ENCODE results near the genes KIDINS220 and IAH1.

GRCh38 chr2:8412029-8412635 is 269.7 kb upstream of the ID2 start:
- PRO-cap, 8 experiments, result no peak in any of the 8 experiments

GRCh38 chr2:8454658-8455238 is 227.1 kb upstream of the ID2 start:
- PRO-cap, 8 experiments, result no peak in any of the 8 experiments

DNA sequence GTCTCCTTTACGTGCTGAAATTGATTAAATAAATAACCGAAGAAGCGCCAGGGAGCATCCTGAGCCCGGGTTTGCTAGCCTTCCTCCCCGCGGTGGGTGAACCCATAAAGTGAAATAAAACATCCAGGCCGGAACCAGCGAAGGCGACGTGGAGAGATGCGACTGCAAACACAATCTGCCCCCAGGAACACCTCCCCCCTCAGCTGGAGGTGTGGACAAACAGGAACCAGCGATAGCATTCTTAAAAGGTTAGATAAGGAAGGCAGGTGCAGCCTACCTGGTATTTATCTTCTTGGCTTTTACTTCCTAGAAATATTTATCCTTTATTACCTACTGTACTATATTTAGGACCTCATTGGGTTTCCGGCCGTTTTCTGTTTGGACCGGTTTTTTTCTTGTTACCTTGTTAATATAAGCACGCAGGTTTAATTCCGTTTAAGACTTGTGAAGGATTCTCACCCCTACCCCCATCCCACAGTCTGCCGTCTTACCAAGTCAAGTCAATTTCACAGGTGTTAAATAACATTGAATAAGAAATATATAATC is 224.1 kb upstream of the ID2 start:
- PRO-cap, 8 experiments, result peak in 3 of 8 experiments; most common plus-strand start position 137 of the sequence (in 1); most common minus-strand start position 109 of the sequence (in 1)

DNA sequence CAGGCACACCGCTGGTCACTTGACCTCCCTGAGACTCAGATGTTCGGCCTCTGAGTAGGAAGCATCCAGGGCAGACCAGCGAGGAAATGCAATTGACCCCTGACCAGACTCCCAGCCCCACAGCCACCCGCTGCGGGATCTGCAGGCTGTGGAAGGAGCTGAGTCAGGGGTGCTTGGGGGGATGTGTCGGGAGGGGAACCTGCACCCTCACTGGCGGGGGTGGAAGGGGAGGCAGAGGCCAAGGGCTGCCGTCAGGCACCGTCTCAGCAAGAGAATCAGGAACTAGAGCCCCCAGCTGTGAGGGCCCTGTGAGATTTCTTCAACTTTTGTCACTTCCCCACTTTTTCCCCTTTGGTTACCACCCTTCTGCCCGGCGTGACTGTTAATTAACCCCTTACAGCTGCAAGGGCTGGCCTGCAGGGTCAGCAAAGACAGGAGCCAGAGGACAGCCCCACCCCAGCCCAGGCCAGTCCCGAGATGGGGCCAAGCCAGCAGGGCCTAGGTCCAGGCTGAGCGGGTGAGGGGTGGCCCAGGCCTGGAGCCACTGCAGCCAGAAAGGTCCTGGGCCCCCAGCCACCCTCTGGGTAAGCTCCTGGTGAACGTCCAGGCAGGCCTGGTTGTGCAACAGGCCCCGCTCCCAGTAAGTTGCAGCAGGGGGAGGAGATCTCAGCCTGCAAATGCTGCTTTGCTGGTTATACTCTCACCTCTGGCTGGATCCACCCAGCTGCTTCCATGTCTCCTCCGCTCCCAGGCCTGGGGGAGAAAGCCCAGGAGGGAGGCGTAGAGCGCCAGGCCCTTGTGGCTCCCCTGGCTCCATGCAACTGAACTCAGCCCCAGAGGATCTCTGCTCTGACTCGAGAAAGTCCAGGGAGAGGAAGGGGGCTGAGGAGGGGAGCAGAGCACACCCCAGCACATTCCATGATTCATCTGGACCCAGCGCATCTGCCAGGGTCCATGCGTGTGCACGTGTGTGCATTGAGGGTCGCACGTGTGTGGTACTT is 146.9 kb upstream of the ID2 start:
- PRO-cap, 8 experiments, result peak in 7 of 8 experiments; most common plus-strand start position 469 of the sequence (in 7); most common minus-strand start position 276 of the sequence (in 6)

DNA sequence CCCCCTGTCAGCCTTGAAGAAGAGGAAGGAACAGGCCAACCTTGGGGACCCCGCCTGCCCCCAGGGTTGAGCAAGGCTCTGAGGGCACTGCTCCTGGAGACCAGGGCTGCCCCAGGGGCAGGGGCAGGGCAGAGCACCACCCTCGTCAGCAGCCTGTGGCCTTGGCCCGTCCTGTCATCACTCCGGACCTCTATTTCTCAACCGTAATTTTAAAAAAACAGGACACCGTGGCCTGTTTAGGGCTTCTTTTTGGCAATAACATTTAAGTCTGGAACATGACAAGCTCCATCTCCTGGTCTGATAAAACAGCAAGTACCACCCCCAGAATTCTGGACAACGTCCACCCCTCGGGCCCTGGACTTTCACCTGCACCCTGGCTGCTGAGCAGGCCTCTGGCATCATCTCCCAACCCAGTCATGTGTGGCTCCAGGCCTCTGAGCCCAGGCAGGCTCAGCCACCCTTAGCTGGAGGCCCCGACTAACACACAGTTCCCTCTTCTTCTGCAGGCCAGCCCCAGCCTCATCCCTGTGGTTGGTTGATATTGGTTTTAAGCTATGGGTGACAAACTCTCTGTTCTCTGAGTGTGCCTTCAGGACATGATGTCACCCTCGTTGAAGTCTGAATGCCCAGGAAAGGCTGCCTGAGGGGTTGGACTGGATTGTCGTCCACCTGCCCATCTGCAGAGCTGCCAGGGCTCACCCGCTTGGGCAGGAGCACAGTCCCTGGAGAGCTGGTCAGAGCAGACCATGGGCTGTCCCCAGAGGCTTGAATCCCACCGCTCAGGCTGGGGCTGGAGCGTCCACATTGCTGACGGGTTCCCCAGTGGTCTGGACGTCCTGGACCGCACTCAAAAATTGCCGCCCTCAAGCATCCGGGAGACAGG is 22.5 kb upstream of the ID2 start:
- PRO-cap, 8 experiments, result peak in 4 of 8 experiments; most common minus-strand start position 479 of the sequence (in 4)

DNA sequence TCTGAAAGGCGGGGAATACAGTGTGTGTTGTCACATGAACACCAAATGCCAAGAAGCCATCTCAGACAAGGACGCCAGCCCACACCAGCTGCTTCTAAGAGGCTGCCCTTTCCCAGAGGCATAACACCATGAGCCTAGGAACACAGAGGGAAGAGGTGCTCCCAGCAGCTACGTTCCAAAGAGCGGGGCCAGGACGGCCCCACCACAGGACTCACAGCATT is 20.2 kb upstream of the ID2 start:
- PRO-cap, 8 experiments, result no peak in any of the 8 experiments

DNA sequence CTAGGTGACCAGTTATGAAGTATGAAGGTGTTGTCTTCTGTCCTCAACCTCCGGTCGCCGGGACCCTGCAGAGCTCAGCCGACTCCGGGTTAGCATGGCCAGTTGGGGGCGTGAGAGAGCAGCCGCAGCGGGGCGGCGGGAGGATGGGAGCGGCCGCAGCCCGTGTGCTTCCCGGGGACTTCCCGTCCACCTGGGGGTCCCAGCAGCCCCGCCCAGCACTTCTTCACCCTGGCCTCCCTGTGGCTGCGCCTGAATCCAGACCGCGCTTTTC is 11.4 kb downstream of the ID2 start:
- PRO-cap, 8 experiments, result no peak in any of the 8 experiments

DNA sequence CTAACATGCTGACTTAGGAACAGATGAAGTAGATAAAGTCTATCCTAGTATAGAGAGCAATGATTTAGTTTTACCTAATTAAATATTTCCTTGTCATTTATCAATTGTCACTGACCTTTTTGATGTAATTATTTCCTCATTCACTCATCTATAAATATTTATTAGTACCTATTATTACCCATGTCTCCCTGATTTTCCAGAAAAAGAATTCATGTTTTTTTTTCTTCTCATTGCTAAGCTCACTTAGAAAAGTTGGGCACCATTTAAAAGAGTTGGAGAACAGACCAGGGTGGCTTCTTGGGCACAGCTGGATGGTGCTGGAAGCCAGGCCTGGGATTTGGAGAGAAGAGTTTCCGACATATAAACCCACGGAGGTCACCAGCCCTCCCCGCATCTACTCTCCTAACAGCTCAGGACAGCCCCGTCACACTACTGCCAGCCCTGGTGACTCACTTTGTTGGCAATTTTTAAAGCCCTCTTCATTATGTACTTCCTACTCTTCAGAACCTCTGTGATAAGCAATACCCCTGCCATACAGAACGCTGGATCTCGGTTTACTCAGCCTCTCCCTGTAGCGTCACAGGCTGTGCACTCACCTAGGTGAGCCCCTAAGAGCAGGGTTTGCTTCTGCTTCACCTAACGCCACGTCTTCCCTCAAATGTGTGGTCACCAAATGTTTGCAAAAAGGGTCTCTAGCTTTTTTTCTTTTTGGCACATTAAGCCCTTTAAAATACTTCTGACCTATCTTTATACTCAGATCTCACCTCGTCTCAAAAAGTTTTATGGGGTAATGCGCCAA is 48.0 kb downstream of the ID2 start:
- PRO-cap, 8 experiments, result no peak in any of the 8 experiments

DNA sequence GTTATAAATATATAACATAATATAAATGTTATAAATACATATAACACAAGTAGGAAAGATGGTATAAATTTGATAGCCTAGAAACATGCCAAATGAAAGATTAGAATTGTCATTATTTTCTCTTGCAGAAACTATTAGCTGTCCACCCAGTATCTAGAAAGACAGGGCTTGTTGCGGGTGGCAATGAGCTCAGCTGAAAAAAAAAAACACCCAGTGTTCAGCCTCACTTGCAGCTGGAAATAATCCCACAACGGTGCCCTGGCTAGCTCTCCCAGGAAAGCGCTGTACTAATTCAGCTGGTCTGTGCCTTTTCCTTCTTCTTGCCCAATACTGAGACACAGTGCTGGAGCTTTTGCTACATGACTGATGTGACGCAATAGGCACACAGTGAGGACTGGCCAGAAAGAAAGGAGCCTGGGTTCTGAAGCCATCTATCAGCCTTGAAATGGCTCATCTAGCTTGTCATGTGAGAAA is 16.2 kb downstream of the KIDINS220 start:
- PRO-cap, 8 experiments, result no peak in any of the 8 experiments

DNA sequence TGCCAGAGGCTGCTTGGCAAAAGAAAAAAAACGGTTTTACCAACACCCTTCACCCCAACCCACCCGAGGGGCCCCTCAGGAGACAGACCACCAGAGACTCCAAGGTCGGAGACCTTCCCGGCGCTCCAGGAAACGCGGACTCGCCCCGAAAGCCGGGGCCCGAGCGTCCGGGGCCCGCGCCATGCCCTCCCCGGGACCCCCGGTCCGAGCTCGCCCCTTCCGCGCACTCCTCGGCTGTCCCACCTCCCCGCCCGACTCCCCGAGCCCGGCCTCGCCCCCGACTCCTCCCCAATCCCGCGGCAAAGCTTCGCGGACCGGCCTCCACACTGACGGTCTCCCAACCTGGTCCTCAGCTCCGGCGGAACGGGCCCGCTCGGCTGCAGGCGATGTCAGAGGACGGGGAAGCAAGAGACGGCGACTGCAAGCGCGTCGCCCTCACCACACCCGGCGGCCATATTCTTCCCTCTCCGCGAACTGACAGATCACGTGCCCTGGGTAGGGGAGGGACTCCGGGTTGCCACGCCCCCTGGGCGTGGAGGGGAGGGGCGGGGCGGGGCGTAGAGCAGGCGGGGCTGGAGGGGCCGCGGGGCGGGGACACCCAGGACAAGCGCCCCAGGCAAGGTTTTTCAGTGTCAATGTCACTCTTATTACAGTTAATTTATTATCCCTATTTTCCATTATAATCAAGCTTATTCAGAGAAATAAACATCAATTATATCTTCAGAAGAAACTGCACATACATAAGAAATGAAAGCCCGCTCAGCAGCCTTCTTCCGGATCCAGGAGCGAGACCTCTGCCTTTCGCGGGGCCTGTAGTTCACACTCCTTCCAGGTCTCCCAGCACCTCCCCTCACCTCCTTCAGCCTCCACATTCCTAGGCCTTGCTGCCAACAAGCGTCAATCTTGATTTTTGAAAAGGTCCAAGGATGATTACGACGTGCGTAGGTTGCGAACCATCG is at the start of gene KIDINS220:
Gene KIDINS220 (minus strand): TSS at position 476 of the 959 bp plus-strand sequence.
- PRO-cap, 8 experiments, result peak in 8 of 8 experiments; most common plus-strand start position 597 of the sequence (in 1); most common minus-strand start position 455 of the sequence (in 7)

DNA sequence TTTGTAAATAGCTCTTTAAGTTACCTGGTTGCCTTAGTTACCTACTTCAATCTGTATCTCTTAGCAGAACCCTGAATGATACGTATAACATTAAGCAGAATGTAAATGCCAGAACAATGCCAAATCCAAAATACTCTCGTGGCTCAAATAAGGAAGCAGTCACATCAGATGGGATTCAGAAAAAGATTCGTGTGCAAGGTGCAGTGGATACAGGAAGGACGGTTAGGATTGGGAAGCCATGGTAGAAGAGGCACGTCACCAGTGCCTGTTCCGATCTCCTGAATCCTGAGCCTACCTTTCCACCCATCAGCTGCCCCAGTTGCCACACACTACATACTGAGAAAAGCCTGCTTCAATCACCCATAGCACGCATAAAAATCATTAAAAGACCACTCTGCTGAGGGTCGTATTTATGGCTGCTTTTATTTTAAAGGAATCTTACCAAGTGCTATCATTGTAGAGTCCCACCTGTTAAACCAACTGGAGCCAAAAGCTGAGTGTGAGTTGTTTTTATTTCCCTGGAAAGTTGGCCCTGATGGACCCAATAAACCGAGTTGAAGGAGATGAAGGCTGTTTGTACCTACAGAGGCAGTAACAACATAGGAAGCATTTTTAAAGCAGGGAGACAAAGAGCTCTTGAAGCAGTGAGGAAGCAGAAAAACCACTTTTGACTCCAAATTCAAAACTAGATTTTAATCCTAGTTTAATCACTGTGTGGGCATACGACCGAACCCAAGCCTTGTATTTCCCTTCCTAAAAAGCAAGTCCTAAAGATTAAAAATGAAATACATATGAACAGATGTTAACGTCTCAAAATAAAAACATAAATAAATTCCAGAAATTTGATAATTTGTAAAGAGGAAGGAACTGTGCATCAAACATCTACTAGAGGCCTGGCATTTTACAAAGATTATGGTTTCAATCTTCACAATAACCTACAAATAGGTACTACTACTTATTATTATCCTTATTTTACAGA is 6.4 kb downstream of the MBOAT2 start:
- PRO-cap, 8 experiments, result no peak in any of the 8 experiments

GRCh38 chr2:9262489-9263368 is 56.1 kb downstream of the ASAP2 start:
- PRO-cap, 8 experiments, result no peak in any of the 8 experiments

DNA sequence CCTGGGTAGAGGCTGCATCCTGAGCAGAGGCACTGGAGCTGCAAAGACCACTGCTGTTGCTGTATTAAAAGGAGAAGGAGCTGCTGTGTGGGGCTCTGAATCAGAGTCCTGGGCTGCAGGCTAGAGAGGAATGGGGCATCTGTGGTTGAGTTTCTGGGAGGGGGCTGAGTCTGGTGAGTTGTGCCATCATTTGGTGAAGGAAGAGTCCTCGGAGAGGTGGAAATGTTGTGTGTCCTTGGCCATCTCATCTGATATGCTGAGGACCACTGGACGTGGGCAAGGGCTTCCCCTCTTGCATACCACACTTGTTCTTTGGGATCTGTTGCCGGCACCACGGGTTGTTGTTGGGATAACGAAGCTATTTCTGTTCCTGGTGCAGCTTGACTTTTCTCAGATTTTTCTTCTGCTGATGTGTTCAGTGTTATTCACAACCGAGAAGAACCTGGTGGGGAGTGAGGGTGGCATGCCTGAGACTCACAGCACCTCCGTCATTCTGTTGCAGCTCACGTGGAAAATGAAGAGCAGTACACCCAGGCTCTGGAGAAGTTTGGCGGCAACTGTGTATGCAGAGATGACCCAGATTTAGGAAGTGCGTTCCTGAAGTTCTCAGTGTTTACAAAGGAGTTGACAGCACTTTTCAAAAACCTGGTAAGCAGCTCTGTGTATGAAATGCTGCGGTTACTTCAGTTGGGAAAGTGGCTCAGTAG is 90.3 kb downstream of the ASAP2 start:
- PRO-cap, 8 experiments, result no peak in any of the 8 experiments

GRCh38 chr2:9304851-9305668 is 98.4 kb downstream of the ASAP2 start:
- PRO-cap, 8 experiments, result no peak in any of the 8 experiments

DNA sequence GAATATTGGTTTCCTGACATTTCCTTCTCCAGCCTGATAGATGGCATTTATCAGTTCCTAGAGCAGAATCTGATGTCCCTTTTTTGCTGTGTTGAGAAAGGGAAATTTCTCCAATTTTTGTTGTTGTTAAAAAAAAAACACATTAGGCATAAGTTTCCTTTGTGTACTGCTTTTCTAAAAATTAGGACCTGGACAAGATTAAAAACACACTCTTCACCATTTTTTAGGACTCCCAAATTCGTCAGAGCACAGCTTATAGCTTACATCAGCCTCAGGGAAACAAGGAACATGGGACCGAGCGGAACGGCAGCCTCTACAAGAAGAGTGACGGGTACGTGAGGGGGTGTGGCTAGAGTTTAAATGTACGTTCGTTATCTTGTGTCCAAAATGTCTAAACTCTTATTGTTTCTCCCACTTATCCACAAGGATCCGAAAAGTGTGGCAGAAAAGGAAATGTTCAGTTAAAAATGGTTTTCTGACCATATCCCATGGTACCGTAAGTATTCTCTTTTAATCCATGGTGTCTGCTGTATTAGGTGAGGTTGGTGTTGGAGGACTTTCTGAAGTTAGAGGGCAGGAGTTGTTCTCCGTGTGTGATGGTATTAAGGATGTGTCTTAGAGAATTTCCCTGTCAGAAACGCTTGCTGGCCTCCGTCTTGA is 78.9 kb downstream of the ITGB1BP1 start:
- PRO-cap, 8 experiments, result no peak in any of the 8 experiments

DNA sequence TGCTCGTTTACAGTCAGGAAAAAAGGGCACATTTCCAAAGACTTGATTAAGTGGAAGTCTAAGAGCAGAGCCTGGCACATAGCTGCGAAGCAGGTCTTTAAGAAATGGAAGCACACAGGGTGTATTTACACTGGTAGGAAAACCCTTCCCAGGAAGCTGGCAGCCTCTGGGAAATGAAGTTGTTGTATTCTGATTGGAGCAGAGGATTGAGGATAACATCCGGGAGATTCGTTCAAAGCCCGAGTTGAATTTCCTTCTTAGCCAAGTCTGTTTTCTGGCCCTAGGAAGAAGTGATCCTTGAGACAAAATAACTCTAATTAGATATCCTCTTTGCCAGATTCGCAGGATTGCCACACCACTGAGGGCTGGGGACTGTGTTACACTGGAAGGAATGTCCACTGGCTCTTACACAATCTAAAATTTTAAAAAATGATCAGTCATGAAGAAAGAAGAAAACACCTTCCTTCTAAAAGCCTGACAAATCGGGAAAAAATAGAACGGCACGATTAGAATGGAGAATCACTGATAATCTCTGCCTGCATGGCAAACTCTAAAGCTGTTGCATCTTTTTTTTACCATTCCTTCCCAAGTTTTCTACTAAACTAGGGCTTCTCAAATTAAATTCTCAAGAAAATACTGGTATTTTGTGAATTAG is 75.8 kb downstream of the ITGB1BP1 start:
- PRO-cap, 8 experiments, result no peak in any of the 8 experiments

GRCh38 chr2:9422435-9422813 is 904 bp downstream of the ITGB1BP1 start:
- PRO-cap, 8 experiments, result peak in 7 of 8 experiments; most common plus-strand start chr2:9422679 (in 6); most common minus-strand start chr2:9422579 (in 3)

DNA sequence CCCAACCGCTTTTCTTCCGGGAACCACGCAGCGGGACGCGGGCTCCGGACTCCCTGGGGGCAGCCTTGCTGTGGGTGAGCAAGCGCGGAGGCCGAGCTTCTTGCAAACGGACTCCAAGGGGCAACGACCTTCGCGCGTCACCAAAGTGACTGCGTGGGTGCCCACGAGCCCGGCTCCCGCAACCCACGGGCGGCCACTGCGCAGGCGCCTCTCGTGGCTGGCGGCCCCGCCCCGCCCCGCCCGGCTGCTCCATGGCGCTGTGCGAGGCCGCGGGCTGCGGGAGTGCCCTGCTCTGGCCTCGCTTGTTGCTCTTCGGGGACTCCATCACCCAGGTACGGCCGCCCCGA is at the start of gene IAH1:
Gene IAH1 (plus strand): TSS at position 236 of the 347 bp plus-strand sequence.
- PRO-cap, 8 experiments, result peak in 8 of 8 experiments; most common plus-strand start position 252 of the sequence (in 8); most common minus-strand start position 185 of the sequence (in 5)

DNA sequence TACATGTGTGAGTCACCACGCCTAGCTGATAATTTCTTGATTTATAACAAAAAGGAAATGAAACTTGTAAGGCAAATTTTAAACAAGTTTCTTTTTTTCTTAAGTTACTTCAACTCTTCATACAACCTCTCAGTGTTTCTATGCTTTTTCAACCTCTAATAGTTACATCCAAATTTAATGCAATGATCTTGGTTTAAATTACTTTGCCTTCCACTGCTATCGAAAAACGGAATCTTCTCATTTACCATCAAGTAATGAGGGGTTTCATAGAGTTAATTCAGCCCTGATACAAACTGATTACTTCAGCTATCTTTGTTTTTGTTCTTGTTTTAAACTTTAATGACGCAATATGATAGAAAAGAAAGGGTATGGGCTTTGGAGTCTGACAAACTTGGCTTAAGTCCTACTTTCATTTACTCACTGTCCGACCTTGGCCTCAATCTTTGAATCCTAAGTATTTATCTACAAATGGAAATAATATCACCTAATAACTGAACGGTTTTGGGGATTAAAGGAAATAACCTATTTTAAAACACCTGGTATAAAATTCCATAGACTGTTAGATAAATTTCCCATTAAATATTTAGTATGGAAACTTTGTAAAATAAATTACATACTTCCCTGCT is 16.1 kb downstream of the ADAM17 start:
- PRO-cap, 8 experiments, result no peak in any of the 8 experiments

DNA sequence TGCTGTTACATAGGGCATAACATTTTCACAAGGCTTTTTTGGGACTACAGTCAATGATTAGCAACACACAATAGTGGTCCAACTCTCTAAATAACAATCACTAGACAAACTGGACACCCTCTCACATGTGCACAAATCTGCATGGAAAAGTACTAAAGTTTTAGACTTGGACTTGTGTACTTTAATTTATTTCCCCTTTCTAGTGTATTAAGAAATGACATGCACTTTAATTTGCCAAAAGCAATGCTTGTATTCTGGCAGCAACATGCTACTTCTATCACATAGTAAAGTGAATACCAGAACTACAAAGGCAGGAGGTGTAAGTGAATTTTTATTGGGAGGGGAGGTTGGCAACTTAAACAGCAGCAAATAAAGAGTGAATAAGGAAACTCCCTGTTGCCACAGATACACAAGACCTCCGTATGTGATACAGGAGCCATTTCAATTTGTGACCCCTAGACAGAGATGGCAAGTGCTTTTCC is 28.7 kb upstream of the ADAM17 start:
- PRO-cap, 8 experiments, result no peak in any of the 8 experiments

All from peripheral blood mononuclear cell (primary cell).